ENCODE measurements around a stretch of chr1.

DNA sequence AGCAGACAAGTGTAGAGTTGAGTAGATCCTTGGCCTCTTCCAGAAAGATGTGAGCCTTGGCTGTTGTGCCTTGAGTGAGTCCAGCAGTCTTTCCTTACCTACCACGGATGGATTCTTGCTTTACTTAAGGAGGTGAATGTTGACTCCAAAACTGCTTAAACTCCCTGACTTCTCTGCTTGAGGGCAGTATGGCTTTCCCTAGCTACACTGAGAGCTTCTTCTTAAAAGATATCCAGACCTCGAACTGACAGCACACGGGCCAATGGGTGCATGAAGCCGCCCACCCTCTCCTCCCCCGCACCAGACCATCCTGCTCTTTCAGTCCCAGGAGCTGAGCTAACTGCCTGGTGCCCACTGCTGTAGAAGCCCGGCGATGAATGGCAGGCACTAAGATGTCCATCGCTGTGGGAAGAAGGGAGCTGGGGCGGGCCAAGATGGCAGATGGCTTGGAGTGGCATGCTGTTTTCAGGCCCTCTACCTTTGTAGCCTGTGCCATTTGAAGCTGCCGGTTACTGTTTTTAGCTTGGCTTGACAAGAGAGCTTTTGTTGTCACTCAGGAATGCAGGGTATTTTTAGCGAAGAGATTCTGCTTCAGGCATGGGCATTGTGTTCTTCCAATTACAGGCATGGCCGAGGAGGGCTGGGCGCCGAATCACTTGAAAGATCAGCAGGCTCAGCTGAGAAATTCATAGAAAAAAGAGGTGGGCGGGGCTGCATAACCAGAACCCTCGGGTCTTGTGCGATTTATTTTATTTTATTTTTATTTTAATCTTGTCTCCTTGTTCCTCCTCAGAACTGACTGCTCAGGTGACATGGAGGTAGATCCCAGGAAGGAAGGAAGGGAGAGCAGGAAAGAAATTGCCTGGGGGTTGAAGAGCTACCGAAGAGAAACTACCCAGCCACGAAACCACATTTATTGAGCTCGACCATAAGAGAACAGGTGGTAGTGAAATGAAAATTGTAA, 348.6 kb downstream of the RPS6KC1 start:
- CAGE, long polyA plus RNA = no peak
- RRBS = no CpG with 5 or more reads among the region's 20 CpGs

DNA sequence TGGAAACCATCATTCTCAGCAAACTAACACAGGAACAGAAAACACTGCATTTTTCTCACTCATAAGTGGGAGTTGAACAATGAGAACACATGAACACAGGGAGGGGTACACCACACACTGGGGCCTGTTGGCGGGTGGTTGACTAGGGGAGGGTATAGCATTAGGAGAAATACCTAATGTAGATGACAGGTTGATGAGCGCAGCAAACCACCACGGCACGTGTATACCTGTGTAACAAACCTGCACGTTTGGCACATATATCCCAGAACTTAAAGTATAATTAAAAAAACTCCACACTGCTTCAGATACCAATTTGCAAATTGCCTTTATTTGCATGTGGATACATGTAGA, 411.6 kb downstream of the RPS6KC1 start:
- CAGE, long polyA plus RNA = no peak
- RRBS = no CpG with 5 or more reads among the region's 5 CpGs

- CAGE, long polyA plus RNA = no peak
- RRBS = no CpG with 5 or more reads among the region's 8 CpGs
These were observed 423.0 kb downstream of the RPS6KC1 start for GRCh38 chr1:213473914-213474541.

DNA sequence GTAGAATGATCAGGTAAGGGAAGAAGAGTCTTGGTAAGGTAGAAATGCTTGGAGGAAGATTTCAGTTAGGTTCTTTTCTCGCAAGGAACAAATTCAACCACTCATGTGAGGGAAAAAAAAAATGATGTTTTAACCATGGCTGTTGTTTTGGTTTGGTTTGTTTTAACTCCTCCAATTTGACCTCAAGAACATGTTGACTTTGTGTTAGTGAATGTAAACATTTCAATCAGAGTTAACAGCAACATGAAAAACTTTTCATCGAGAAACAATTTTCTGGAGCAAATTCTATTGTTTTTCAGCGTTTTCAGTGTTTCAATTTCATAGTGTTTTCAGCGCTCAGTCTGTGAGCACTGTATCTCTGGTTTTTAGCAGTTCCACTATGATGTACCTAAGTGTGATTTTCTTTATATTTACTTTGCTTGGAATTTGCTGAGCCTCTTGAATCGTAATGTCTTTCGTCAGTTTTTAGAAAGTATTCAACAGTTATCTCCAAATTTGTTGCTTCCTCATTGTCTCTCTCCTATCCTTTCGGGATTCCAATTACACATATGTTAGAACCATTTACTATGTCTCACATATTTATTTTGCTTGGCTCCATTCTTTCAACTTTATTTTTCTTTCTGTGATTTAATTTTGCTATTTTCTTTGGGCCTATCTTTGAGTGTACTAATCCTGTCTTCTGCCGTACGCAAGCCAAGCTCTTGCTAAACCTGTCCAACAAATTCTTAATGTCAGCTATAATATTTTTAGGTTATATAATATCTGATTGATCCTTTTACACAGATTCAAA, 48.8 kb upstream of the PROX1 start:
- CAGE, long polyA plus RNA = no peak
- RRBS = no CpG with 5 or more reads among the region's 9 CpGs

DNA sequence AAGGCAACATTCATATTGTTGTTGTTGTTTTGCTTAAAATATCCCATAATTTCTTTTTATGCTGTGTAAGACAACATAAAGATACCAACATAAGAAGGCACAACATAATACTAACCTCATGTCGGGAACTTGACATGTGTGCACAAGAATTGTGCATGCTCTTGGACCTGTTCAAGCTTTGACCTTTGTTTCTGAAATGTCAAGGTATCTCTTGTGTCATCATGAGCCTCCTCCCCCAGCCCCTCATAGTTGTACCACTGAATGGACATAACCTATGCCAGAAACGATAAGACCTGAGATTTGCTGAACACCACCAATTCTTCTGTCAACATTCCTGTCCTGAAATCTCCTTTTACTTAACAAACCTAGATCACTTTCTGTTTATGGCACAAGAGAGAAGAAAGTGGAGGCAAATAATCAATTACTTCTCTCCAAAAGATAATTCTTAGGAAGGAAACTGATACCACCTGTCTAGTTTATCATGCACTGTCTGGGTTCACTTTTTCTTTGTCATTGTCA, 29.4 kb upstream of the PROX1 start:
- CAGE, long polyA plus RNA = no peak
- RRBS = no CpG with 5 or more reads among the region's 2 CpGs

DNA sequence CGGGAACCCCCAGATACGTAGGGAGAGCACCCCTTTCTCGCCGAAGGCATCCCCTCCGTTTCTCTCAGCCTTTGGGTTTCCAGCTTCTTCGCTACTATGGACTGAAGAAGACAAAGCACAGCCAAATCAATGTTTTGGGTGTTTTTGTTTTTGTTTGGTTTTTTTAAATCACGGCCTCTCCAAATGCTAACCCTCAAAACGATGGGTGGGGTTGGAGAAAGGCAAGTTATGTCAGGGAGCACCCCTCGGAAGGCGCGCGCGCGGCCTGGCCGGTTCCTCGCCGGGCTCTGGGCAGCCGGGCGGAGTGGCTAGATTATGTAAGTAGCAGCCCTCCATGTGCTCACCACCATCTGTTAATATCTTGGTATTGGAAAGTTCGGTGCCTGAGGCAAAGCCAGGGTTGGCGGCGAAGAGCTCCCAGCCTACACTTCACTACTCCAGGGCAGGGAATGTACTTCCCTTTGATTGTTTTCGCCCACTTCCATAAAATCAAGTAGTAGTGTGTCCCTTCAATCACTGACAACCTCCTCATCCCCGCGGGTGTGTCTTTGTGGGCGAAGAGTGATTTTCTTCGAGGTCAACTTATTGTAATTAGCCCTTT, 4.0 kb upstream of the PROX1 start:
- CAGE, long polyA plus RNA = no peak
- RRBS = no CpG with 5 or more reads among the region's 27 CpGs

DNA sequence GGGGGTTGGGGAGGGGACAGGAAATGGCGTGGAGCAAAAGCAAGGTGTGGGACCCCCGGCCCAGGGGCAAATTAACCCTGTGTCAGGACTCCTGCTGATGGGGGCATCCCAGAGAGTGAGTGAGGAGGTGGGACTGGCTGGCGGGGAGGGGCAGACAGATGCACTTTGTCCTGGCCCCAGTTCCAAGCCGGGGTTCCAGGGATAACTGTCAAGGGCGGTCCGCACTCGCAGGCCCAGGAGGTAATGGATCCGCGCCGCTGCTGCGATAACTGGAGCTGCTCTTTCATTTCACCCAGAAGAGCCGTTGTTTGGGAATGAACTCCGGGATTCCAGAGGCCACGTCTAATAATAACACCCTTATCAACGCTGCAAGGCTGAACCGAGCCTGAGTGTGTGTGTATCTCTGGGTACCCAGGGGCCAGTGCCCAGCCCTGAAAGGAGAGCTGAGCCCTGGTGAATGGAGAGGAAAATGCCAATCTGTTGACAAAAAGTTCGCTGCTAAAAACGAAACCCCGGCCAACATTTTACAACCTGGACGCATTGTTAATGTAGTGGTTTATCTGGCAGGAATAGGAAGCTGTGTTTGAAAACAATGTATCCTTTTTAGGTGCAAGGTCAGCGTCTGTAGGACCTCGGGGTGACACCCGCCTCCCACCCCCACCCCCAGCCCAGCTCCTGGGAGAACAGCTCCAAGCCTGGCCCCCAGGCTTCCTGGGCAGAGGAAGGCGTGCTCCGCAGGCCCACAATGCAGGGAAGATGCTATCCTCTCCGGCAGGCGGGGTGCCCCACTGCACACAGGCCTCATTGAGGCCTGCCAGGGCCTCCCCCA, 119.7 kb downstream of the PROX1 start:
- CAGE, long polyA plus RNA = no peak
- RRBS = no CpG with 5 or more reads among the region's 27 CpGs

GRCh38 chr1:214123088-214123501, 135.3 kb downstream of the PROX1 start:
- CAGE, long polyA plus RNA = no peak
- RRBS = no CpG with 5 or more reads among the region's 6 CpGs

GRCh38 chr1:214445415-214446385, 105.7 kb downstream of the PTPN14 start:
- CAGE, long polyA plus RNA = no peak
- RRBS = no CpG with 5 or more reads among the region's 2 CpGs

DNA sequence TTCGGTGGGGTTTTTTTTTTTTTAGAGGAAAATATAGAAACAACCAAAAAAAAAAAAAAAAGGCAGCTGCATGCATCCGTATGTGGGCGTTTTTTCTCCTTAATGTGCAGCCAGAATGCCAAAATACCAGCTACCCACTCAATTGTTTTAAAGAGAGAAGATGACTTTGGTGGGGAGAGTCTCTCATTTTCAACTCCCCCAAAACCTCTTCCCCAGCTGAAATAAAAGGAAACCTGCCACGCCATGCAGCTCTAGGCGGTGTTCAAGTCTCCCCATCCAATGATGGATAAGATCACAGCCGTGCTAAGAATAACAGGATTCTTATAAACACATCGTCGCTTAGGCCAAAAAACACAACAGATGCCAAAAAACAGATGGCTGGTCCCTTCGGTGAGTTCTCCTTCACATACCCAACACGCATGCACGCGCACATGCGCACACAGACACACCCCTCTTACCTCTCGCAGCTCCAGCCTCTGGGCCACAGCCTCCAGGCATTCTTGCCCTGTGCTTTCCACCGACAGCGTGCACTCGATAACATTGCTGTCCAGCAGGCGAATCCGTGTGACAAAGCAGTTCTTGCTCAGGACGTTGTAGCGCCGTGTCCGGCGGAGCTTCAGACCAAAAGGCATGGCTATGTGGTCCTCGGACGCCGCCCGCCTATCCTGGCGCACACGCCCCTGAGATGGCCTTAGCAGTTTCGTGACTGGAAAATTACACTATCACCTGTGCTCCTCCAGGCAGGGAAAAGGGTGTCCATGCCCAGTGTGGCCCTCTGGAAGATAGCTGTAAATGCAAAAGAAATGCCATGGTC, 87.0 kb downstream of the PTPN14 start:
- CAGE, long polyA plus RNA = no peak
- RRBS = no CpG with 5 or more reads among the region's 31 CpGs

- CAGE, long polyA plus RNA = no peak
- RRBS = no CpG with 5 or more reads among the region's 5 CpGs
These were observed 34.2 kb downstream of the PTPN14 start for GRCh38 chr1:214517017-214517847.

GRCh38 chr1:214548858-214549430, 2.5 kb downstream of the PTPN14 start:
- CAGE, long polyA plus RNA = no peak
- RRBS = no CpG with 5 or more reads among the region's 2 CpGs

DNA sequence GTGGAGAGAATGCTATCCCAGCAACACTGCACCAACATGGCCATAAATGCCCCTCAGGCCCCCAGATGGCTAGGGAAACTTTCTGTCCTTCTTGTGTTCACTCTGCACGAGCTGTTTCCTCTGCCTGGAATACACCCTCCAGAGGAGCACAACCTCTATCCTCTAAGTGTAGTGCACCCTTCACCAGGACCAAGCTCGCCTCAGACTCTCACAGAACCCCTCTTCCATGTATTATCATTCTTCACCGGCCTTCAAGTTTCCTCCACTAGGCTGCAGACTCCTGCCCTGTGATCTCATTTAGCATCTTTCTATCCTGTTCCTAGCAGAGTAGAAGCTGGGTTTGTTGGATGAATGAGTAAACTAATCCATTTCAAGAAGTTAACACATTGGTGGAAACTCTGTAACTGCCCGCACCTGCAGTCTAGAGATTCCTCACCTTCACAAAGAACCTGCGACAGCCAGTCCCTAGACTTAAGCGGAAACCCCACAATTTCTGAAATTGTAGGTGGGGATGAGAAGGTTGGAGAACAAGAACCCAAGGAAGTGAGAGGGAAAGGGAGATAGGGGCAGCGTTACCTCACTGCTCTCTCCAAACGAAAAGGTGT, 1.4 kb downstream of the PTPN14 start:
- CAGE, long polyA plus RNA = no peak
- RRBS = no CpG with 5 or more reads among the region's 8 CpGs

DNA sequence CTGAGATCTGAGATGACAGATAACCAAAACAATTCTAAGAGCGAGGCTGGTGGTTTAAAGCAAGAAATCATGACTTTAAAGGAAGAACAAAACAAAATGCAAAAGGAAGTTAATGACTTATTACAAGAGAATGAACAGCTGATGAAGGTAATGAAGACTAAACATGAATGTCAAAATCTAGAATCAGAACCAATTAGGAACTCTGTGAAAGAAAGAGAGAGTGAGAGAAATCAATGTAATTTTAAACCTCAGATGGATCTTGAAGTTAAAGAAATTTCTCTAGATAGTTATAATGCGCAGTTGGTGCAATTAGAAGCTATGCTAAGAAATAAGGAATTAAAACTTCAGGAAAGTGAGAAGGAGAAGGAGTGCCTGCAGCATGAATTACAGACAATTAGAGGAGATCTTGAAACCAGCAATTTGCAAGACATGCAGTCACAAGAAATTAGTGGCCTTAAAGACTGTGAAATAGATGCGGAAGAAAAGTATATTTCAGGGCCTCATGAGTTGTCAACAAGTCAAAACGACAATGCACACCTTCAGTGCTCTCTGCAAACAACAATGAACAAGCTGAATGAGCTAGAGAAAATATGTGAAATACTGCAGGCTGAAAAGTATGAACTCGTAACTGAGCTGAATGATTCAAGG, 38.8 kb downstream of the CENPF start:
- CAGE, long polyA plus RNA = no peak
- RRBS = no CpG with 5 or more reads among the region's 5 CpGs

DNA sequence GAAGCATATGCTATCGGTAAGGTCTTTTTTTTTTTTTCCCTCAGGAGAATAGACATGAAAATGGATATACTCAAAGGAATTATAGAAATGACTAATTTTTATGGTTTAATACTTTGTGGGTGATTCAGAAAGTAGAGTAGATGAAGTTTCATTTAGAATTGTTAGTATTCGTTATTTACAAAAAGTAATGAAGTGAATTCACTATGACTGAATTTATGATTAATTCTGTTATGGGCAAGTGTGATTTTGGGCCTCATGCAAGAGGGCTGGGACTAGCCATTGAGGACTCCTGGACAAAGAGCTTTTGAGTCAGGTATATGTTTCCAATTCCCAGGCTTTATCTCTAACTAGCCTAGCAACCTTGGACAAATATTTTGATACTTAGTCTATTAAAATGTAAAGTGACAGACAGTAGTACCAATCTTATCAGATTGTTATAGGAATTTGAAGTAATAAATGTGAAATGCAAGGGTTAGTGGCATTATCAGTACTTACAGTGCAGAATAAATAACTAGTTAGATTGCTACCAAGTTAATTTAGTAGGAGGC, 3.2 kb downstream of the KCTD3 start:
- CAGE, long polyA plus RNA = no peak
- RRBS = no CpG with 5 or more reads among the region's 2 CpGs

DNA sequence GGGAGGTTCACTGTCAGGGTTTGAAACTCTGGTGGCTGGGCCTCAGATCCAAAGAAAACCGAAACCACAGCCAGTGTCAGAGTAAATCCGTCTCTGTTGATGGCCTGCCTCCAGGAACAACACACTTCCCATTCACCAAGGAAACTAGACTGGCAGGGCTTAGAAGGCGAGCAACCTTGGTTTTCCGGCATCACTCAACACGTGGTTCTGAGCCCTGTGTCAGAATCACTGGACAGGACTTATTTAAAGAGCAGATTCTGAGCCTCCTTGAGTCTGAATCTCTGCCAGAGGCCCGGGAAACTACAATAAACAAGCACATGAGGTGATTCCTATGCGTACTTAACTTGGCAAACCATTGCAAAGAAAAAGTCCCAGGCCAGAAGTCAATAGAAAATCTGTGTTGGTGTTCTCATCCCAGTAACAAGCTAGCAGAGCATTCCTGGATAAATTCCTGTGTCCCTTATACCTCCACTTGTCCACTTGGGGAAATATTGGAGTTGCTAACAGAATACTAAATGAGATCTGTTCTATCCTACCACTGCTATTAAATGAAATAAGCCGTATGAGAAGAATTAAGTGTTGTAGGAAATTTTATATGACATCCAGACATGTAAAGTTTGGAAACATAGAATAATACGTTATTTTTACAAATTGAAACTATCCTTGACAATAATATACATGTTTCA, 70.1 kb downstream of the KCTD3 start:
- CAGE, long polyA plus RNA = no peak
- RRBS = 51% methylated on average over 3 of the region's 9 CpGs

DNA sequence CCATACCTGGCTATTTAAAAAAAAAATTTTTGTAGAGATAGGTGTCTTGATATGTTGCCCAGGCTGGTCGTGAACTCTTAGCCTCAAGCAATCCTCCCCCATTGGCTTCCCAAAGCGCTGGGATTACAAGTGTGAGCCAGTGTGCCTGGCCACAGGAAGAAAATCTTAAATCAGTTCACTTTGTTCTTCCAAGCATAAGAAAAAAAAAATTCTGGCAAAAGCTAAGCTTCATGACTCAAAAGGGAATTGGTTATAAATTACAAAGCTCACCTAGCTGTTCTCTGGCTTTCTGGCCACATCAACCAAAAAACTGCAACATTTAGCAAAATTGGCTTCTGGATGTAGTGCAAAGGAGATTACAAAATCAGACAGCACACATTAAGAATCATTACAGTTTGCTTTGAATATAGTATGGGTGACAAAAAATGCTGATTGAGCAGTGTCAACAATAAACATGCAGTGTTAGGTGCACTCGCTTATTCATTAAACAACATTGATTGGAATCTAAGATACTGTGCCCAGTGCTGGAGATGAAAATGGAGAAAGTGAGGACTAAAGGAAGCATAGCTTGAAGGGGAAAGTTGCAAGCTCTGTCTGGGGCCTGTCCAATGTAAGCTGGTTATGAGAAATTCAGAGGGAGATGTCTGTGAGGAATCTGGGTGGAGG, 76.7 kb downstream of the KCTD3 start:
- CAGE, long polyA plus RNA = no peak
- RRBS = no CpG with 5 or more reads among the region's 3 CpGs

- CAGE, long polyA plus RNA = no peak
- RRBS = no CpG with 5 or more reads among the region's 5 CpGs
These were observed 2.3 kb upstream of the USH2A start for GRCh38 chr1:216425495-216426015.

- CAGE, long polyA plus RNA = no peak
- RRBS = no CpG with 5 or more reads among the region's 6 CpGs
These were observed 96.7 kb downstream of the ESRRG start for GRCh38 chr1:216626350-216627034.

DNA sequence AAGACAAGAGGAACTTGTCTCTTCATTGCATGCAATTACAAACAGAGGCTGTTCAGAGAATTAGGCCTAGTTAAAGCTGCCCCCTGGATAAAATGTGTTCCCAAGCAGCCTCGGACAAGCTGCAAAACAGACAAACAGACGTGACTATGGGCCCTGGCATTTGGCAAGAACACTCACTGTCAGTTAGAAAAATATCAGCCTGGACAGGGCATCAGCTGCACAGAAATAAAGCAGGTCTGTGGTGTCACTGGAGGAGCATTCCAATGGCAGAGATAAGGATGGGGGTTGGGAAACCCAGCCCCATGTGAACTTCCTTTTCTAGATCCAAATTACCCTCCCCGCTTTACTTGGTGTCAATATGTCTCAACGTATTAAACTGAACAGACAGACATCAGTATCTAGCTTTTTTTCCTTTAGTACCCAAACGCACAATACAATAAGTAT, 177.1 kb downstream of the GPATCH2 start:
- CAGE, long polyA plus RNA = no peak
- RRBS = no CpG with 5 or more reads among the region's 5 CpGs